Glomerular endothelial cell (primary cell): ENCODE measurements around a stretch of chr14.

- RAMPAGE, long total RNA: no peak
Measured at GRCh38 chr14:75720817-75721358, 59.8 kb downstream of the TTLL5 start.

DNA sequence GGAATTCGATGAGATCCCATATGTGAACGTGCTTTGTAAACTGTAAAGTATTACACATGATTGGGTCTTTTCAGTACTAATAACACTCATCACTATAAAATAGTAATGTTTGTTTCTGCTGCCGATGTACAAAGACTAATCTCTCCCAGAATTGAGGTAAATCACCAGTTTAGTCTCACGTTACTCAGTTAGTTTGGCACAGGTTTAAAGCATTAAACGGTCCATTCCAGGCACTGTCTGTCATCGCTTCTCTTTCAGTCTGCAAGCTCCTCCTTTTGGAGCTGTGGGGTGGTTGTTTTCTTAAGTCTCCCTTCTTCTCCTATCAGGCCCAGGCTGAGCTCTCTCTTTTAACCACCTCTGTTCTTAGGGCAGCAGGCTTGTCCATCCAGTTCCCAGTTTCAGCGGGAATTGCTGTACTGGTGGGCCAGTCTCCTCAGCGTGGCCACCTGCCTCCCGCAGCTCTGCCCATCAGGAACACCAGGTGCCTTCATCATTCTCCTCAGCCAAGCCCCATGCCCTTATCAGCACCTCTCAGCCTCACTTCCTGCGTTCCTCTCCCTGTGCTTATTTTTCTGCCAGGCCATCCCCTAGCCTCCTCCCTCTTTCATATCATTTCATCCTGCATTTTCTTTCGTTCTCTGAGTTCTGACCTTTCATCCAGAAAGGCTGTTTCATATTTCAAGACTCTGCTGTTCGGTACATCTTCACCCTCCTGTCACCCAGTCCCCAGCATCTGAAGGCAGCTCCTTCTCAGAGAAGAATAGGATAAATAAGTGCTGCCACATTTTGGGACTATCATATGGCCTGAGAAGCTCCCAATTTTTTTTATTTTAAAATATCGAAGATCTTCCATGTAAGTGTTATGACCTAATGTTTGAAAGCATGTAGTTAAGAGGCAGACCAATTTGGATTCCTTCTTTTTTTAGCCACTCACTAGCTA lies 148.9 kb downstream of the TGFB3 start:
- RAMPAGE, long total RNA: no peak

- RAMPAGE, long total RNA: no peak
Measured at GRCh38 chr14:75941028-75941256, 40.9 kb downstream of the TGFB3 start.

DNA sequence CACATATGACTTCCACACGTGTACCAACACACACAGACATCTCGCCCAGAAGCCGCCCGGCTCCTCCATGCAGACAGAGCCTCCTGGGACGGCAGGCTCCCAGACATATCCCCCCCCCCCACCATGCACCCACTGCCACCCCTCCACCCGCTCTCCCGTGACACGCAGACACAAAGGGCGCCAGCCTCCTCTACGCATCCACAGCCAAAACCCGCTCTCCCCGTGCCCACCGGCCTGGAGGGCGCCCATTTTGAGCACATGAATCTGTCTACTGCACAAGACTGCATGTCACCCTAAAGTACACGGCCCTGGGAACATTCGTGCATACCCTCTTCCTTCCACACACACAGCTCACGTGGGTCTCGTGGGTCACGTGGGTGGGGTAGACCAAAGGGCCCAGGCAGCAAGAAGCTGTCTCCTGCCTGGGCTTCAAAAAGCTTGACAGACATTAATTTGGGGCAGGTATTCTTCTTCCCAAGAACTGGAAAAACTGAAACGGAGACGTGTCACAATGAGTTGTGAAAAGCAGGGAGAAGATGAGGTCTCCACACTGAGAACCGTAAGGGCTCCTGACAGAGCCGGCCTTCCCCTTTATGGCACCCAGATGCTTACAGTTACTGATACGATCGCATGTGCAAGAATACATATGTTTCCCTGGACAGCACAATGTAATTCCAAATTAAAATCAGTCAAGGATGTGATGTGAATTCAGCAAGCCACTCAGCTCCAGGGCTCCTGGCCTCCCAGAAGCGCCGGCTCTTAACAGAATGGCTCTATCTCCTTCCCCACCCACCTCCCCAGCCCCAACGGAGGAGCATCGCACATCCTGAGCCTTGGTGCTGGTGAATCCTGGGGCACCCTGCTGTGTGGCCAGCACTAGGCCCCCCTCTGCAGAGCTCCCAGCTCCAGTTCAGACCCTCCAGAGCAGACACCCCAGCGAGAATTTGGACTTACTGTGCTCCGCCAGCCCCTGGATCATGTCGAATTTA lies 1.9 kb downstream of the TGFB3 start:
- RAMPAGE, long total RNA: no peak

- RAMPAGE, long total RNA: no peak
Measured at GRCh38 chr14:75991548-75992361, 6.2 kb downstream of the IFT43 start.

GRCh38 chr14:76163915-76164328 lies 12.2 kb downstream of the GPATCH2L start:
- RAMPAGE, long total RNA: no peak

DNA sequence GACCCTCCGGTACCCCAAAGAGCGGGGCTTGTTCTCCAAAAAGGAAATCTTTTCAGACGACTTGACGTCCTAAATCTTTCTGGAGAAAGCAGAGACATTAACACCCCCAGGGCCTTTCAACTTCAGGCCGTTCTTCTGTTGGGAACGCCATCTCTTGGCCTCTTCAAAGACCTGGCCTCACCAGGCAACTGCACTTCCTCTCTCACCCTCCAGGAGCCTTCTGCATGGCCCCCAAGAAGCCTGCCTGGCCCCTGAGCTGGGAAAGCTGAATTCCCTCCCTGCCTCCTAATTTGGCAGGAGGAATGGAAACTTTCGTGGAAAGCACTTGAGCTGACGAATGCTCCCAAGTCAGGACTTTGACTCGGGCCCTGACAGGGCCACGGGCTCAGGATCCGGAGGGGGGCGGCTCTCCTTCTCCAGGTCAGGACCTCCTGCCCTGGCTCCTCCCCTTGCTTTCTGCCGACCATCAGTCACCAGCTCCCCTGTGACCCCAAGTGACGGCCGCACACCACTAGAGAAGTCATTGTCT lies 65.9 kb upstream of the ESRRB start:
- RAMPAGE, long total RNA: no peak

DNA sequence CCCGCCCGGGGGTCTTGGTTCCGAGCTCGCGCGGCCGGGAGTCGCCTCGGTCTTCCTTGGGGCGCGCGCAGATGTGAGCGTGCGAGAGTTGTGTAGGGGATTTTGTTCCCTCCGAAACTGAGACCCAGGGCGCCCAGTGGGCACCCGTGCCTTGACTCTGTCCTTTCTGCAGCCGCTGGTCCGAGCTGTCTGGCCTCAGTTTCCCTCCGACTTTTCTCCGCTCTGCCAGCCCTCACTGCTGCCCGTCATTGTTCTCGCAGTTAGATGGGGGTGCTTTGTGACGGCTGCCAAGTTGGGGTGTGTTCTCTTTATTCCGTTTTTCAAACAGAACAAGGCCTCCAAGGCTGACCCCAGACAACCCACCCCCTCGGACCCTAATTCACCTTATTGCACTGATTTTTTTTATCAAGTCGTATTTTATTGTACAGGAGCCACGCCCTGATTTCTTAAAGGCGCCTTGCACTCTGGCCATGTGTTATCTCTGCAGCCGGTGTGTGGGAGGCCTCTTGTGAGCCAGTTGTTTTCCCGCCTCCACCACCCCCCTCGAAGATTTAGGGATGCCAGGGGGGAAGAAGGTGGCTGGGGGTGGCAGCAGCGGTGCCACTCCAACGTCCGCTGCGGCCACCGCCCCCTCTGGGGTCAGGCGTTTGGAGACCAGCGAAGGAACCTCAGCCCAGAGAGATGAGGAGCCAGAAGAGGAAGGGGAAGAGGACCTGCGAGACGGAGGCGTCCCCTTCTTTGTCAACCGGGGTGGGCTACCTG lies 1.2 kb downstream of the VASH1 start:
- RAMPAGE, long total RNA: no peak

DNA sequence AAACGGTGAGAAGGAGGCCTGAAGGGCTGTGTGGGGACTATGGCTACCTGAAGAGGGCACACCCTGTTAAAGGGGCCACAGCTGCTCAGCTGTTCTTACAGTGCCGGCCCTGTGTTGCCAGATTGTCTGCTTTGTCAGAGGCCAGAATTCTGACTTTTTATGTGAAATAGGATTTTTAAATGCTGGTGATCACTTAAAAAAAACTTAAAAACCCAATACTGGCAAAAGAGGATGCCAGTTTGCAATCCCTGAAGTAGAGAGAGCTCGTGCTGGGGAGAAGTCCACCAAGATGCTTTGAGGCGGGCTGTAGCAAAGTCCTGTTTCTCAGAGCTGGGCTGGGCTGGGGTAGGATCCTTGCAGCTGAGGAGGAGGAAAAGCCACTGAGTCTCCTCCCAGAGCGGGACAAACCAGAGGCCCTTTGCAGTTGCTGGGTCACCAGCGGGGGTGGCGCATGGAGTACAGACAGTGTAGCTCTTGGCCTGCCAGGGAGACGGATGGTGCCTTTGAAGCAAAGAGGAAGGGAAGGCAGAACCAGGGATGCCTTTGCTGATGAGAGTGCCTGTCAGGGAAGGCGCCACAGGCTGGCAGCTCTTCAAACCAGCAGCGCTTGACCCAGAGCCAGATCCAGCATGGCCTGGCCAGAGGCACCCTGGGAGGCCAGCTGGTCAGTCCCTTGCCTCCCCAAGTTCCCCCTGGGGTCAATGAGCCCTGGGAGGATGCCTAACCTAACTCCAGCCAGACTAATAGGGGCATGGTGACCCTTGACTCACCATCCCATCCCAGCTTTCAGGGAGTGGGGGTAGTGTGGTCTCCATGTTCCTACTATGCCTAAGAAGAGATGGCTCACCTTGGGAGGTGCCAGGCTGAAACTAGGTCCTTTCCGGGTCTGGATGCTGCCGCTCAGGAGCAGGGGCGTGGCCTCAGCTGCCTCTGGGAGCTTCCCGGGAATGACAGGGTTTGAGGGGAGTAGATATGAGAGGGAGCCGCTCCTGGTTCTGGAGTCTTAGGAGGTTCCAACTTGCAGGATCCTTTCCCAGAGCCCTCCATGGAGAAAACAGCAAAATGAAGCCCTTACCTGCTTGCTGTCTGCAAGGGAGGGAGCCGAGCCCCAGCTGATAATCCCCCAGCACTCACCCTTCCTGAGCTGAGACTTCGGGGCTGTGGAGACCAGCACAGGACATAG lies 19.7 kb downstream of the VASH1 start:
- RAMPAGE, long total RNA: no peak

DNA sequence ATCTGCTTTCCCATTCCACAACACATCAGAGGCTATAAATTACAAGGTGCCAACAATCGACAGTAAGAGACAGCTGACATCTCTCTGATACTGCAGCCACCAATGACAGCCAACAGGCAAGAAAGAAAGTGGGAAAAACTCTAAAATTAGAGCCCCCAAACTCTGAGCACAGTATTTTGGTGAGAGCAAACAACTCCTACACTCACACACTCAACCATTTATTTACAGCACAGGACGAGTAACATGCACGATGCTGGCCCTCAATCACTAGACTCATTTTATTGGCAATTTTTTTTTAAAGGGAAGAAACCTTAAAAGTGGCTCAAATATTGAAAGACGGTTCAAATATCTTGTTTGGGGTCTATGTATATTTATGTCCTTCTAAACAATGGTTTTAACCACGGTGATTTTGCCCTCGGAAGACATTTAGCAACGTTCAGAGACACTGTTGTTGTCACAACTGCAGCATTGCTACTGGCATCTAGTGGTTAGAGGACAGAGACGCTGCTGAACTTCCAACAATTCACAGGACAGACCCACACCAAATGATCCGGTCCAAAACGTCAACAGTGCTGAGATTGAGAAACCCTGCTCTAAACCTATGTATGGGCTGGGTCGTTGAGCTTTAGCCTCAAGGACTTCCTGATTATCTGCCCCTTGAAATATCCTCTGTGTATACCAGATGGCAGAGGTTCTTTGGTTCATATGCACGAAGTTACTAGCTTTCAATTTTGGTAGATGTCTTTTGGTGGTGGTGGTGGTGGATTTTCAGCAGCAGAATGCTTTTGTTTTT lies 1.8 kb downstream of the ANGEL1 start:
- RAMPAGE, long total RNA: no peak

DNA sequence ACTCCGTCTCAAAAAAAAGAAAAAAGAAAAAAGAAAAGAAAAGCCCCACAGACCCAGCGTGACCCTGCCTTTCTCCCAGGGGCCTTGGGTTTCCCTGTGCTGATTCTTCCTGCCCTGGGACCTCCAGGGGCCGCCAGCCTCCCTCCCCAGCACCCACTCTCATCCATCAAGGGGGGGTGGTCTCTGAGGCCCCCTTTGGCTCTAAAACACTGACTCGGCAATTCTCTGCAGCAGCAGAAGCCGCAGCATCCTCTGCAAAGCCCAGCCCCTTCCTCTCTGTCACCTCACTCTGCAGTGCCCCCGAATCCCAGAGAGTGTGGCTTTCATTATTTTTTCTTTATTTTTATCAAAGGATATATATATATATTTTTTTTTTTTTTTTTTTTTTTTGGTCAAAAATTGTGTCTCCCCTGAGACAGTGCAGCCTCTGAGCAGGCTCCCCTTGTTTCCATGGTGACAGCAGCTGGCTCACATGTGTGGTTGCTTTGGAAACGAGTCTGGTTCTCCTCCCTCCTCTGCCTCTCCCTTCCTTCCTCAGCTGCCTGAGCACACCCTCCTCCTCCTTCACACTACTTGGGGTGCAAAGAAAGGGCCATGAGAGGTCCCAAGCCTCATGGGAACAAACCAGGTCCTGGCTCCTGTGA lies 100.3 kb downstream of the LRRC74A start:
- RAMPAGE, long total RNA: no peak

GRCh38 chr14:76956327-76957120 lies 72.0 kb downstream of the IRF2BPL start:
- RAMPAGE, long total RNA: no peak

DNA sequence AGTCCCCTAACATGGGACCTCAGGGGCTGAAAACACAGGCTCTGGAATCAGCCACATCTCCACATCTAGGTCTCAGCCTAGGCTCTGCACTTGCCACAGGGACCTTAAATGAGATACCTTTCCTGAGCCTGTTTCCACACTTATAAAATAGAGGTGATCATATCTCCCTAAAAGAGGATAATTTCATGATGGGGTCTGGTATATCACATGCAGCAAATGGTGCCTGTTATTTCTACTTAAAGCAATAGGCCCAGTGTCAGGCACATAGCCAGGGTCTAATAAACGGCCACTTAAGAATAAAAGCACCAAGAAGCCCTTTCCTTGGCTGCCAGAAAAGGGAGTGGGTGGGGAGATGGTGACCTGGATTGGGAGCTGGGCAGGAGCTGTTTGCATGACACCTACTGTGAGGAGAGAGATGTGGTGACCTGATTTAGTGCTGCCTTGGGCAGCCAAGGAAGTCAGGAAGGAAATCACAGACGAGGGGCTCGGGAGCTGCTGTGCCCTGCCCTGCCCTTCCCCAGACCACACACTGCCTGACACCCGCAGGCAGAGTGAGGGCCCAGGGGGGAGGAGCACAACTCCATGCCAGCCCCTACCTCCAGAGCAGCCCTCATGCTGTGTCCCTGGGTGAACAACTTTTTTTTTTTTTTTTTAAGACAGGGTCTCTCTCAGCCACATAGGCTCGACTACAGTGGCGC lies 71.1 kb downstream of the IRF2BPL start:
- RAMPAGE, long total RNA: no peak

GRCh38 chr14:77023365-77024006 lies 5.0 kb downstream of the IRF2BPL start:
- RAMPAGE, long total RNA: no peak

GRCh38 chr14:77025724-77026625 lies 2.5 kb downstream of the IRF2BPL start:
- RAMPAGE, long total RNA: no peak

- RAMPAGE, long total RNA: no peak
Measured at GRCh38 chr14:77088283-77088718, 9.8 kb upstream of the CIPC start.

GRCh38 chr14:77098584-77099244 lies 656 bp downstream of the CIPC start:
- RAMPAGE, long total RNA: no peak

DNA sequence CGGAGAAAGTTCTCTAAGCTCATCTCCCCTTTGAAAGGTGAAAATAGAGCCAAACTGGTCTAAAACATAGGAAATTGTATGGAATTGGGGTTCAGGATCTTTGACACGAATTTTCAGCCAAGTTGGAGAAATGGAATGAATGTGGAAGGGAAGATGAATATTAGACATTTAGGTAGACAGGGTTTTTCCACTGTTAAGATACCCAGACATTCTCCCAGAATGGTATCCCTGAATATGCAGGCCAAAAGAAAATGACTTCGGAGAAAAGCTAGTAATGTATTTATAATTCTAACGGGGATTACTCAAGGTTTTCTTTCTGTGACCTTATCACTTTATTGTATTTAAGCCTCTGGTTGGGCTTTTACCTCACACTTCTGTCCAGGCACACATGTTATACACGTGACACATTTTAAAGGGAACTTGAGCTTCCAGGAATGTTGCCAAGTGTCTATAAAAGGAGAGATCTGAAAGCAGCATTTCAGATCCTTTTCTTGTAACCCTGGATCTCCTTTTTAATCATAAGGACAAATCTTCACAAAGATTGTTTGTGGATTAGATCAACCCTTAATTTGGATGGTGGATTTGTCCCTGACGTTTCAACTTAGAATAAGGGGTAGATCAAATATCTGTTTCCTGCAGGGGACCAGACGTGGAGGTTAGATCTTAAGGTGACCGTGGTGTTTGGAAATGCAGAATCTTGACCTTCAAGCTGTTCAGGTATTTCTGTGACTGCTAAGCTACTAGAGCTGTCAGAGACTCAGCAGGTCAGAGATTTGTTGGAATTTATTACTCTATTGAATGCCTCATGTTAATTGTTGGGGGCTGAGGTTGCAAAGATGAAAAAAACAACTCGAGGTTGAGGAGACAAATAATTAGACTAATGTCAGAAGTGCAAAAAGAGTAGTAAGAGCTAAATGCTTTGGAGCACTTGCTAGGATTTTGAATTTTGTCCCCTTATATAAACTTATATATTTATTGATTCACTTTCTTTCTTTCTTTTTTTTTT lies 1.5 kb downstream of the CIPC start:
- RAMPAGE, long total RNA: no peak

GRCh38 chr14:77338079-77338758 lies 17.4 kb downstream of the GSTZ1 start:
- RAMPAGE, long total RNA: no peak

- RAMPAGE, long total RNA: no peak
Measured at GRCh38 chr14:77427243-77427584, 3.9 kb upstream of the NOXRED1 start.